ENCODE results near the genes STAP1 and TMPRSS11D.

DNA sequence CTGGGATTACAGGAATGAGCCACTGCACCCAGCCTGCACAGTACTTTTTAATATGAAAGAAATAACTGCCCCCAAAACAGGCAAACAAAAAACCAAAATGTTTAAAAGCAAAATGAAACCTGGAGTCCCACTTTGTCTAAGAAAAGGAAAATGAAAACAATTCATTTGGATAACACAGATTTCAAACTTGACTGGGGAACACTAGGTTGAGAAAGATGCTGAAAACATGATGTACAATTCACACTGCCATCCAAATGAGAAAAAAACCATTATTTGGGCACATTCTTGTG, 2.4 kb downstream of the KDR start:
- PRO-cap, result no peak

- PRO-cap, result no peak
Measured at GRCh38 chr4:55431085-55432200, 35.7 kb downstream of the TMEM165 start.

- PRO-cap, result no peak
Measured at GRCh38 chr4:55452743-55453317, 57.1 kb downstream of the TMEM165 start.

DNA sequence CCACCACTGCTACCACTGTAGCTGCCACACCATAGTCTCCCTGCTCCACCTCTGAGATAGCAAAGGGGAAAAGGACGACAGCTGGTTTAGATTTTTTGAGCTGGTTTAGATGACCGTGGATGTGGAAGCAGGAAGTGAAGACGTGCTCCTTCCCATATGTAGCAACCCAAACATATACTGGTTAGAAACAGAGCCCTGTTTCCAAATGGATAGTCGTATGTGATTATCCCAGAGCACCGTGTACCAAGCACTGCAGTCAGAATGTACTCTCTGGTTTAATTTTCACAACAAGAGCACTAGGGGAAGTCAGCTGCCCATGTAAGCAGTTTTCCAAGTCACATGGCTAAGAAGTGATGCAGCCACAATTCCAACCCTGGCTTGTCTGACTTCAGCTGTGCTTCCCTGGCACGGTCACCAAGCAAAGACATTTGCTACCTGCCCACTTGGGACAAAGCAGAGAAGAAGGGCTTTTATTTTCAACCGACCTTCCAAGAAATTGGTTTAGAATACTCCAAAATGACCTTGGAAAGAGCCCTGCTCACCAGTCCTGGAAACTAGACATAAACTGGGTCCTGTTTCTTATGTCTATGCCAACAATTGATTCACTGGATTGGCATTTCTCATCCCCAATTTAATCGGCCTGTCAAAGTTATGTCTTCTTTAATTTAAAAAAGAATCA, 28.2 kb upstream of the CEP135 start:
- PRO-cap, result no peak

GRCh38 chr4:56048763-56048857, 288 bp upstream of the CRACD start:
- PRO-cap, result no peak

DNA sequence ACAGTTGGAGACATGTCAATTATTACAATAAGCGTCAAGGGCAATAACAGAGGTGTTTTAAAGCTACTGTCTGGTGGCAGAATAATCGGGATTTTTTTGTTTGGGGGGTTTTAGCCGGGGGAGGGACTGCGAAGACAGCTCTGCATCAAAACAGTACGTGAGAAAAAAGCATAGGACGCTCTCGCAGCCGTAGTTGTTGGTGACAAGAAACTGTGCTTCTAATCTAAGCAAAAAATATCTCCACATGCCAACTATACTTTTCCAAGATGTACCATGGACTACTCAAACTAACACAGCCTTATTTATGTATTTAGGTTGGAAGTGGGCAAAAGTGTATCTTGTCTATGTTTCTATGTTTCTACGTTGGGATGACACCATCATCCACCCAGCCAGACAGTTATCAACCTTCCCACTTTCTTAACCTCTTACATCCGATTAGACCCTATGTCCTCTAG, 824 bp upstream of the AASDH start:
- PRO-cap, result no peak

DNA sequence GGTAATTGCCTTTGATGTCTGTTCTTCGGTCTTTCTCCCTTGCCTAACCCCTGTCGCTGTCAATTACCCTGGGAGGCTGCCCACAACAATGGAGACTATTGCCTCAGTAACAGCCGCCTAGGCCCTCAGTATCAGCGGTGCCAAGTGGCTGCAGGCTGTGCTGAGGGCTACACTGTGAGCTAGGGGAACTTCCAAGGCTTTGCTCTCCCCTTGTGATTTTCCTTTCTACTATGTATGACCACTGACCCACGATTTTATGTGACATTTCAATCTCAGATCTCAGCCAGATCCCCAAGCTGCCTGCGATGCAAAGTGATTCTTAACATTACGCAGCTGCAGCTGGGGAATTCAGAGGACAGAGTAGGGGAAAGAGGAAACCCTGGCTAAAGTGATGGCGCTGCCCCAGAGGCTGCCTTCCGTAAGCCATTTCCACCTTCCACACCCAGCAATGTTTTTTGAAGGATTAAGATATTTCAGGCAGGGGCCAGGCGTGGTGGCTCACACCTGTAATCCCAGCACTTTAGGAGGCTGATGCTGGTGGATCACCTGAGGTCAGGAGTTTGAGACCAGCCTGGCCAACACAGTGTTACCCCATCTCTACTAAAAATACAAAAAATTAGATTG, 36.1 kb upstream of the REST start:
- PRO-cap, result no peak

DNA sequence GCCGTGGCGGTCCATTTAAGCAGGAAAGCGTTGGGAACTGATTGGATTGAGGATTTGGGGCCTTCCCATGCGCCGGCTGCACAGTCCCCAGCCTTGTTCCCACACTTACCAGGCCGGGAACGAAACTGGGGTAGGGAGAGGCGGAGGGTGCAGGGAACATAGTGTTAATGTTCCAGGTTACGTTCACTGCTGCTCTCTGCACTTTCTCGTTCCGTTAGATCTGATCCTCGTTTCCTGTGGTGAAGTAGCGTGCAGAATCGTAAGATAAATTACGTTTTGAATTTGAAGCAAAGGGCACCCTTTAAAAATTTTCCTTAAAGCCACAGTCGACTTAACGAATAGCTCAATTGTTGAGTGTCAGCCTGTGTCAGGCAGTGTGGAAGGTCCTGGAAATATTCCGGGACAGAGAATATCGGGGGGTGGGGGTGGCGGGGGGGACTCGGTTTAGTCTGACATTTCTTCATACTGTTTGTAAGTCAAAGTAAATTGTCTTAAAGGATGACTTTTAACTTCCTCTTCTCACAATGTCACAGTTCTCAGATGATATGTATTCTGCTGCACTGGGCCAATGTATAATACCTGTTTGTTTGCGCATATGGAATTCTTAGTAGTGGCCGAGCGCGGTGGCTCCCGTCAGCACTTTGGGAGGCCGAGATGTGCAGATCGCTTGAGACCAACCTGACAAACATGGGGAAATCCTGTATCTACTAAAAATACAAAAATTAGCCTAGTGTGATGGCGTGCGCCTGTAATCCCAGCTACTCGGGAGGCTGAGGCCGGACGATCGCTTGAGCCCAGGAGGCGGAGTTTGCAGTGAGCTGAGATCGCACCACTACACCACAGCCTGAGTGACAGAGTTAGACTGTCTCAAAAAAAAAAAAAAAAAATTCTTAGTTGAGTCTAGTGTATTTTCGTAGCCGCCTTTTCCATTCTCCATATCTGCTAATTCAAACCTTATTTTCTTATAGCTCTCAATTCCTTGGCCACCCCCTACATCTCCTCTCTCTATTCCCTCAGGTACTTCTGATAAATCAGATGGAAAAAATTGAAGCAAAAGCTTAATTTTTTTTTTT, 668 bp downstream of the POLR2B start:
- PRO-cap, result unidirectional peak, minus-strand start at position 222 of the sequence; unidirectional peak, minus-strand start at position 810 of the sequence

GRCh38 chr4:57039486-57040213, 61.0 kb downstream of the POLR2B start:
- PRO-cap, result no peak

DNA sequence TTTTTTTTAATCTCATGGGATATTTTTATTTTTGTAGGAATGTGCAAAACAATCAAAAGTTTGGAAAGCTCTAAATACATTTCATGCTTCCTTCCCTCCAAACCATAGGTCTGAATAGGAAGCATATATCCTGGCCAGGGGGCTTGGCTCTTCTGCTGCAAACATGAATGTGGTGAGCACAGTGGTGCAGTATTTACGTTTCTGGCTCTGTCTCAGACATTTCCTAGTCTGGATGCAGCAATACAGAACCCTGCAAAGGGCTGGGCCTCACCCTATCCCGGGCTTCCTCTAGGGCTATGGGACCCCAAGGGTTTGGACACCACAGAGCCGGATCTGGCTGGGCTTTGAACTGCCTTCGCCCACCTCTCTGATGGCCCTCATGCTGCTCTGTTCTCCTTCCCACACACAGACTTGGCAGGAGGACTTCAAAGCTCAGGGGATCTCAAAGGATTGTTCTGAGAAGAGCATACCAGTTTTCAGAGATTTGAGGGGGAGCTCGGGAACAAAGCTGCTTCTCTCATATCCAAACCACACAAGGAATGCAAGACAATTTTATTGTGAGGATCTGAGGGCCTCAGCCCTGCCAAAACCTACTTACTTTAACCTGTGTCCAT, 65.0 kb downstream of the POLR2B start:
- PRO-cap, result no peak

GRCh38 chr4:57081209-57082183, 28.7 kb downstream of the IGFBP7 start:
- PRO-cap, result no peak

DNA sequence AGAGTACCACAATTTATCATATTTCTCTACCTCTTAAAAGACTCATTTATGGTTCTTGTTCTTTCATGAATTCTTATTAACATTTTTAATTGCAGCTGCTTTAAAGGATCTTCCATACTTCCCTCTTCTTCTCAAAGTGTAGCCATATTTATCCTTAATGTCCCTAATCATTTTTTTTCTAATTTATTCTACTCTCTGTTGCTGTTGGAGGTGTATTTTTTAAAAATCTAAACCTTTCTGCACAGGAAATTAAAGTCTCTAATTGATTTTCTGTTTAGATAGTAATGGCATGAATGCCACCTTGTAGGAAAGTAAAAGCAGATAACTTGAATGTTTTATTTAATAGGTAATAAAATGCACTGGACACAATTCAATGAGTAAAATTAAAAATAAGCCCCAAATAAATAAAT, 342.2 kb upstream of the ADGRL3 start:
- PRO-cap, result no peak

- PRO-cap, result no peak
Measured at GRCh38 chr4:61646607-61646993, 446.5 kb downstream of the ADGRL3 start.

- PRO-cap, result no peak
Measured at GRCh38 chr4:61767224-61767882, 567.2 kb downstream of the ADGRL3 start.

DNA sequence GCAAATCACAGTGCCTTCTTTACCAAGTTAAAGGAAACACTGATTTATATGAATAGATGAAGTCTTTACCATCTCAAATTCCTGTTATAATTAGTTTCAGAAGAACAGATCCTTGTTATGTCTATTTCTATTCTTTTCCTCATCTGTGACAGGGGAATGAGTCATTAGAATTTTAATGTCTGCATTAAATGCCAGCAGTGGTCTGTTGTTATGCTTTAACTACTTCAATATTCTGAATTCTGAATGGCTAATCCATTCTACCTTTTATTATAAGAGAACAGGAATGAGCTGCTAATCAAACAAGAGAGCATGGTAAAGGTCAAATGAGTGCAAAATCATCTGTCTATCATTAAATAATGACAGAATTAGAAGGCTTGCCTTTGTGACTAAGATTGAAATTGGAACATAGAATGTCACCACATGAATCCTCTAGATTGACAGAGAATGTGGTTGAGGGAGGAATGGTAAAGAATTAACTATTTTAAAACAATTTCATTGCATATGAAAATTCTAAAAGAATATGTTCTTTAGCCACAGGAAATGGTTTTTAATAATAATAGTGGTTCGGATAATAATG, 935.5 kb downstream of the ADGRL3 start:
- PRO-cap, result no peak

DNA sequence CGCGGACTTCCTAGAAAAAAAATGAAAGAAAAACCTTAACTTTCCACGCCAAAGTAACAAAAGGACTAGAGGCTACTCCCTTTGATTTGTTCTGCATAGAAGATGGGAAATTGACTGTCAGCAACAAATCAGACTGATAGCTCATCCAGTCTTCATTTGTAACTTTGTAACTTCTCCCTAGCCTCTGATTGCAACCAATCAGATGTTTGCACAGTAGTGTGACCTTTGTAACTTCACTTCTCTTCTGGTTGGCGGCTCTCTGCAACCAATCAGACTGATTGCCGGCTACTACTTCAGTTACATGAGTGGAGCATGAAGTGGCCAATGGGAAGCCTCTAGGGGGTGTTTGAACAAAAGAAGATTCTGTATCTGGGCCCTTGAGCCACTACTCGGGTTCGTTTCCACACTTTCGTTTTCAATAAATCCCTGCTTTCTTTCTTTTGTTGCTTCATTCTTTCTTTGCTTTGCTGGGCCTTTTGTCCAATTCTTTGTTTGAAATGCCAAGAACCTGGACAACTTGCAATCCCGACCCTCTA, 1285.8 kb downstream of the TECRL start:
- PRO-cap, result no peak

DNA sequence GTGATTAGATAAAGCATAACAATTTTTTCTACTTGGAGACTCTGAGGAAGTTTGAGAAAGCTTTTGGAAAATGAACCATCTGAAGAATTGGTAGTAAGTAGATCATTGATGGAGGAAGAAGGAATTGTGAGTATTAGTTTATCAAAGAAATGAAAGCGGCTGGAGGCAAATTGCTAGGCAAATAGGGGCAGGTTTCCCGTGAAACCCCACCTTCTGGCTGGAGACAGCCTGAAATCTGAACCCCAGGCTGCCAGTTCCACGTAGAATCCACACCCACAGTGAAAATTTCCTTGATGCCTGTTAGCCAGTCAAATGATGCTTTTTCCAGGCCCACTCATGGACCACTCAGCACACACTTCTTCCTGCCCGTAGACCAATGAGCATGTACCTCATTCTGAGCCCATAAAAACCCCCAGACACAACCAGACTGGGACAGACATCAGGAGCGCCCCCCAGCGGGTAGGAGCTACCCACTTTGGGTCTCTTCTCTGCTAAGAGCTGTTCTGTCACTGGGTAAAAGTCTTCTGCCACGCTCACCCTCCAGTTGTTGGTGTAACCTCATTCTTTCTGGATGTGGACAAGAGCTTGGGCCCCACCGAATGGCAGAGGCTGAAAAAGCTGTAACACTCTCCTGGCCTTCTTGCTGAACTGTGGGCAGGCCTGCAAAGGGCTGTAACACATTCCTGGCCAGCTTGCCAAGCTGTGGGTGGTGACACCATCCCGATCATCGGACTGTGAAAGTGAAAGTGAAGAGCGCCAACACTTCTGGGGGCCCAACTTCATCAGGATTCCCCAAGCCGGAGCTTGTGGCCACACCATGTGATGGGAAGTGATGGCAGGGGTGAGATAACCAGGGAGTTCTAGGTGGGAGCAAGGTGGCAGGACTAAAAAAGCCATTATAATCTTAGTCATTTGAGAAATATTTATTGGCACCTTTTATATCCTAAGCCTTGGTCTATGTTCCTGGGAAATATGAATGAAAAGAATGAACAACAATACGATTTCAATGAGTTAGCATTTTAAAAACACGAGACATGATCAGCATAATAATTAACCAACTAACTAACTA, 137.6 kb downstream of the TECRL start:
- PRO-cap, result no peak

DNA sequence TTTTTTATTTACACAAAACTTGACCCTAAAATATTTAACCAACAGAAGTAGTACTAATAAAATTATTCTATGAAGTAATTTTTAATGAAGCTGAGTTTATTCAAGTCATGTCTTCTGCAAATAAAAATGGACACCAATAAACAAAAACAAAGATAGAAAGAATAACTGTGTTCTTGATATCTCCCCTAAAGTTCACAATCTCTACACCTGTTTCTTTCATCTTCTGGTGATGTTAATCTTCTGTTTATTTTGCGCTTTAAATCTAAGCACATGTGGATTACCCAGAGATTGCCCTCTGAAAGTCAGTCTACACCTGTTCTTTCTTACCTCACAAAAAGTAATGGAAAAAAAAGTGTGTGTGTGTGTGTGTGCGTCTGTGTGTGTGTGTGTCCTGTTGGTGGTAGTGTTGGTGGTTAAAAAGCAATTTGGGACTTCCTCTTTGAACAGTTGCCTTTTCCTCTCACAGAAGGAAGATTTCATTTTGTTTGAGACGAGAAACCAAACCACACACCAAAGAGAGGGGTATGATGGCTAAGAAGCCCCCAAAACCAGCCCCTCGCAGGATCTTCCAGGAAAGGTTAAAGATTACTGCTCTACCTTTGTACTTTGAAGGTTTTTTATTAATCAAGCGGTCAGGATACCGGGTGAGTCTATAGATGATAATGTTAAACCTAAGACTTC, at the start of gene STAP1:
Gene STAP1 (plus strand): TSS at position 442 of the 681 bp plus-strand sequence.
- PRO-cap, result no peak

GRCh38 chr4:67883755-67884134, at the start of gene TMPRSS11D:
Gene TMPRSS11D (minus strand): TSS chr4:67884002.
- PRO-cap, result no peak

DNA sequence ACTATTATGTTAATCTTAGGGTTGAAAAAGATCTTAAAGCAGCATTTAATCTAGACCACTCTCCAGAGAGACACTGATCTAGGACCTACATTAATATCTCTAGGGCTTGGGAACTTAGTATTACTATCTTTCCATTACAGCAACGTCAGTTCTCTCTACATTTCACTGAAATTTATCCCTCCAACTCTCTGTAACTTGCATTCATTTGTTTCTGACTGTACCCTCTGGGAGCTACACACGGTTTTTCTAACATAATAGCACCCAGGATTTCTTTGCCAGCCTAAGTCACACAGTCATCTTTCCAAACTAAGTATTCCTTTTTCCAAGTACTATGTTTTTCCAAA, 1.1 kb downstream of the YTHDC1 start:
- PRO-cap, result no peak

Measured in SUDHL5 (cell line).